ENCODE results near the genes UPK3B and POMZP3.

- PRO-cap, result no peak
These were observed at the start of gene UPK3B for GRCh38 chr7:76509990-76511206. TSS of gene UPK3B (plus strand) at chr7:76510552.

DNA sequence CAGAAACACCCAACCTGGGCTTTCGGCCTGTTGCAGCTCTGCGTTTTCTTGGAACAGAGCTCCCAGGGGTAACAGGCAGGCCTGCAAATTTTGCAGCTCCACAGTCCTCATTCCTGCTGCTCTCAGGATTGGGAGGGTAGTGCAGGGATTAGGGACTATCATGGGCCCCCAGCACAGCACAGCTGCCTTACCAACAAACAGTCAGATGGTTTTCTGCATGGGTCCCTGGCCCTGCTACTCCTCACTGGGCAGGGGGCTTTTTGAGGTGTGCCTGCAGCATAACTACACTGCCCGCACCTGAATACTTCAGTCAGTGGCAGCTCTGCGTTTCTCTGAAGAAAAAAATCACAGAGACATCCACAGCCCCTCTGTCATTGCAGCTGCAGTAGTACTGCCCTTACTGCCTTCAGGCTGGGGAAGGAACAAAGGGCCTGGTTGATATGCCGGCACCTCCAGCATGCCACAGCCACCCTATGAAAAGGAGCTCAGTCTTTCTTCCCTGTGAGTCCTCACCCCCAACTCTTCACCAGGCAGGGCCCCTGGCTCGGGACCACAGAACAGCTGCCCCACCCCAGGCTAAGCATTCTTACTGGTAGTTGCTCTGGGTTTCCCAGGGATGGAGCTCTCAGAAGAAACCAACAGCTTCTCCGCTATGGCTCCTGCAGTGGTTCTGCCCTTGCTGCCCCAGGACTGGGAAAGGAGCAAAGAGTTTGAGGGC, 36.2 kb downstream of the POMZP3 start:
- PRO-cap, result no peak

- PRO-cap, result no peak
These were observed 548 bp downstream of the POMZP3 start for GRCh38 chr7:76626467-76626995.

- PRO-cap, result no peak
These were observed at the start of gene POMZP3 for GRCh38 chr7:76627112-76628243. TSS of gene POMZP3 (minus strand) at chr7:76627279.

DNA sequence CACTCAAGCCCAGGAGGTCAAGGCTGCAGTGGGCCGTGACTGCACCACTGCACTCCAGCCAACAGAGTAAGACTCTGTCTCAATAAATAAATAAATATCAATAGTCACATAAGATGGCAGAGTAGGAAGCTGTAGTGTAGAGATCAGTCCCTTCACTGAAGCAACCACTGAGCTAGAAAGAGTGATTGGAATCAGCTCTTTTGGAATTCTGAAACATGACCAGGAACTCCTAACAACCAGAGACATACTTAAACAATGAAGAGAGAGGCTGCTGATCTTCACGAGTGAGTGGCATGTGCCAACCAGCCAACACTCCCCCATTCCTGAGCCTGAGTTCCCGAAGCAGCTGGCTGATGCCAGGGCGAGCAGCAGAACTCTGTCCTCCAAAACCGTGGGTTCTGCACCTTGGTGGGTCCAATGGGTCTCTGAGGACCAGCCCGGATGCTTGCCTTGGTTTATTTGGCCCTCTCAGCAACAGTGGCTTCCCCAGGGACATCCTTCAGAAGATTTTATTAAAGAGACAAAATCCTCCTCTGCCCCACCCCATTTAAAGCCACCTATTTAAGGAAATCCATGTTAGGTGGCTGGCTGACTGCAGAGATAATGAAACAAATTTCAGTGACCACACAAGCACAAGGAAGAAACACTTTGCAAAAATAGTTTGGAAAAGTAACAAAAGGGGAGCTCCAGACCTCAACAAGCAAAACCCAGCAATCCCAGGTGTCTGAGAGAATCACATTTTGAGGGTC, 18.1 kb upstream of the POMZP3 start:
- PRO-cap, result no peak

DNA sequence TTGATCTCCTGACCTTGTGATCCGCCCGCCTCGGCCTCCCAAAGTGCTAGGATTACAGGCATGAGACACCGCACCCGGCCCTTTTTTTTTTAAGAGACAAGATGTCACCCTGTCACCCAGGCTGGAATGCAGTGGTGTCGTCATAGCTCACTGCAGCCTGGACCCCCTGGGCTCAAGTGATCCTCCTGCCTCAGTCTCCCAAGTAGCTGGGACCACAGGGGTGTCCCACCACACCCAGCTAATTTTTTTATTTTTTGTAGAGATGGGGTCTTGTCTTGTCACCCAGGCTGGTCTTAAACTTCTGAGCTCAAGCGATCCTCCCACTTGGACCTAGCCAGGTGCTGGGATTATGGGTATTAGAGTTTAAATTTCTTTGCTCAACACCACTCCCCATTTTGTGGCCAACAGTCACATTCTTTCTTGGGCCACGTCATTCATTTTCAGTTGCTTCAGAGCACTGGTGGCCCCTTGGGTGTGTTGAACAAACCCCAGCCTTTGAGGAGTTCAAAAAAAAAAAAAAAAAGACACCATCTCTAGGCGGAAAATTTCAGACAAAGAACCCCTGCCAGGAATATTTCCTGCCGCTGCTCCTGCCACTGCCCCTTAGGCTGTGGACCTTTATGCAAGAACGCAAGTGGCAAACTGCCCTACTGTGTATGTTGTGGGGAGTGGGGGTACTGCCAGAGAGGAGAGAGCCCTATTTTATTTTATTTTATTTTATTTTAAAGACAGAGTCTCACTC, 77.1 kb downstream of the SPDYE17 start:
- PRO-cap, result no peak

DNA sequence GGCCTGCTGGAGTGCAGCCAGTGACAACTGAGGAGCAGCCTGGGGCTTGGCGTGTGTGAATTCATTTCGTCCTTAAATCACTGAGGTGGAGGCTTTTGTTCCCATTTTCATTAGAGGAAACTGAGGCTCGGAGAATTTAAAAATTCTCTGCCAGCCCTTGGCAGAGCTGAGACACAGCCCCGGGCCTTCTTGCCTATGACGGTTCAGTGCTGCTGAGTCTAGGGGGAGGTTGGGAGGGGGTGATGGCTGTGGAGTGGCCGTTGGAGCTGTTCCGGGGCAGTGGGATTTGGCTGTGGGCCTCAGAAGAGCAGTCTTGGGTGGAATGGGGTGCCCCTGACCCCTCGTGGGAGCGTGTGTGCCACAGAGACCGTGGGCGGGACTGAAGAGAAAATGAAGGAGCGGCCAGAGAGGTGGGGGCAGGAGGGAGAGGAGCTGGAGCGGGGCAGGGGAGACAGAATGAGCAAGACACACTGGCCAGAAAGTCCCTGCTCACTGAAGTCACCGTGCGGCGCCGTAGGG, 40.1 kb downstream of the SPDYE17 start:
- PRO-cap, result no peak

GRCh38 chr7:77197885-77198483, 1.6 kb downstream of the FGL2 start:
- PRO-cap, result no peak

- PRO-cap, result no peak
These were observed 78.5 kb upstream of the FGL2 start for GRCh38 chr7:77278017-77278613.

DNA sequence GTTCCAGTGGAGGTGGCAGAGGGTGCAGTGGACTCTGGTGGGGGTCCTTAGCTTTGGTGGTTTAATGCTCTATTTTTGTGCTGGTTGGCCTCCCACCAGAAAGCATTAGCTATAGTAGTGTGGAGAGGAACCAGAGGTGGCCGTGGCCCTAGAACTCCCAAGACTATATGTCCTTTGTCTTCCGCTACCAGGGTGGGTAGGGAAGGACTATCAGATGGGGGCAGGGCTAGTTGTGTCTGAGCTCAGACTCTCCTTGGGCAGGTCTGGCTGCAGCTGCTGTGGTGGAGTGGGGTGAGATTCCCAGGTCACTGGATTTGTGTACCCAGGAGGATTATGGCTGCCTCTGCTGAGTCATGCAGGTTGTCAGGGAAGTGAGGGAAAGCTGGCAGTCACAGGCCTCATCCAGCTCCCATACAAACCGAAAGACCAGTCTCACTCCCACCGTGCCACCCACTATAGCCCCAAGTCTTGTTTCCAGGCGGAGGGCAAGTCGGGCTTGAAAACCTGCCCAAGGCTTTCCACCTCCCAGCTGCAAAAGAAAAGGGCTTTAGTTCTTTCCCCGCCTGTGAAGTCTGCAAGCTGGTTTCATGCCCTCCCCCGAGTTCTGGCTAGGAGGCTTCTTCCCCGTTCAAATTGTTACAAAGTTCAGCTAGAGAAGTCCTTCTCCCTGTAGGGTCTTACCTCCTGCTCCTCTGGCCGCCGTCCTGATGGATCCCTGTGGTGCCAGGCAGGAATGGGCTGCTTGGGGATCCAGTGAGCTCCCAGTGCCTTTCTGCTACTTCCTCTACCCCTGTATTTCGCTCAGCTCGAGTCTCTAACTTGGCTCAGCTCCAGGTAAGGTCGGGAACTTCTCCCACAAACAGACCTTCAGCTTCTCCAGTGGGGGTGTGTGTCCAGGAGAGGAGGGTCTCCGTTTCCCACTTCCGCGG, 106.7 kb upstream of the FGL2 start:
- PRO-cap, result no peak

DNA sequence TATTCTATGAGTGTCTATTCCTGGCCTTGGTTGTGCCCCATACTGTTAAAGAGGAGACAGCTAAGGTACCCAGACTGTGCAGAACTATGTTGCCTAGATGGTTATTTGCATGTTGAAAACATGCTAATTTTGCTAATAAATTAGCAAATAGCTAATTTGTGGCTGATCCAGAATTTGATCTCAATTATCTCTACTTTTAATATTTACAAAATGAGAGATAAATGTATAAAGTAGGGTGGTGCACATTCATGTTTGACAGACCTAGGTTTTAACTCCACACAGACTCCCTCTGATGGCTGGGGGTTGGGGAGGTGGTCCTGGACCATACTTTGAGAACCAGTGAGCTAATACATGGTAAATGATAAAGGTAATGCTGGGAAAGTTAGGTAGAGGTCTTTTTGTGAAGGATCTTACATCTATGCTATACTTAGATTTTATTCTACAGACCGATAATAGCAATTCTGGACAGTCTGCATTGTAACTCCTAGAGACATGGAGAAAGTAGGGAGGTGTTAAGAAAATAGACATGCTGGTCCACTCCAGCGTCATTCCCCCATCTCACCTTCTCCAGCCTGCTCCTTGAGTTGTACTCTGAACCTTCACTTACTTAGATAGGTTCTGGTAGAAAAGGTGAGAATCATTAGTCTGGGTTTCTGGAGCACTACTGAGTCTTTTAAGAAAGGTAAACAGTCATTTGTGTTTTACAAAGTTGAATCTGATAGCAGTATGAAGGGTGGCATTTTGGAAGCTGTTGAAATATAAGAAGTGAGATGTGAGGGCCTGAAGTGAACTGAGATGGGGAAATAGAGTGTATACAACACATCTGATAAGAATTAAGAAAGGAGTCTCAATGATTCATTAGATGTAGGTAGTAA, 4.9 kb downstream of the PTPN12 start:
- PRO-cap, result no peak

- PRO-cap, result no peak
These were observed 42.6 kb upstream of the RSBN1L start for GRCh38 chr7:77653592-77654125.

DNA sequence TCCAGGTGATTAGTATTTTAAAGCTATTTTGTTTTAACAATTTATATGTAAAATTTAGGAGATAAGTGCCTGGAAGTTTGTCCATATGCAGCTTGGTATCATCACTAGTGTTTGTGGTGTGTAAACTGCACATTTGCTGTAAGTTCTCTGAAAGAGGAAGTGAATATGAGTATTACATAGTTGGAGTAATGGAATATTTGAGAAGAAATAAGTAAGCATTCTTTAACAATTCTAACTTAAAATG, 2.0 kb downstream of the RSBN1L start:
- PRO-cap, result no peak

- PRO-cap, result no peak
These were observed 21.4 kb downstream of the RSBN1L start for GRCh38 chr7:77717468-77718159.

GRCh38 chr7:77728316-77728834, 32.1 kb downstream of the RSBN1L start:
- PRO-cap, result no peak

DNA sequence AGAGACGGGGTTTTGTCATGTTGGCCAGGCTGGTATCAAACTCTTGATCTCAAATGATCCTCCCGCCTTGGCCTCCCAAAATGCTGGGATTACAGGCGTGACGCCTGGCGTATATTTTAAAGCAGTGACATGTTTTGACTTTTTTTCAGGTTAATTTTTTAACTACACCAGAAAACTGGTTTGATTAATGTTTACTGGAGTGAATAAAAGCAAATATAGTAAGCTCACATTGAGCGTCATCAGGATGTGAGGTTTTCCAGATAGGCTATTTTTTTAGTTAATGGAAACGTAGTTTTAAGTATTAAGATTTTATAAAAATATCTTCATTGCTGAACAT, 37.4 kb downstream of the TMEM60 start:
- PRO-cap, result bidirectional peak, plus-strand start at position 246 of the sequence, minus-strand start at position 118 of the sequence

DNA sequence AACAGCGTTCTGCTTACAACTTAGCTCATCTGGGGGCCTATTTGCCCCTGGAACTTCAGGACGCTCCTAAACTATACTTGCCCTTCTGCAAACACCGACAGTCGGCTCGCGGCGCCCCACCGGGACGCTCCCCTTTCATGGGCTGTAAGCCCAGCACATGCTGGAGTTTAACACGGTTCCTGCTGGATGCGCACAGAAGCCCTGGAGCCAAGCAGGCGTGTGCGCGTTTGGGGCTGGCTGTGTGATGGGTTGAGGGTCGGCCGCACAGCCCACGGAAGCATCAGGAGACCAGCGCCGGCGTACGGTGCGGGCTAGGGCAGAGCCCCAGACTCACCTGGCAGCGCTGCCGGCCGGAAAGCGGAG, 333 bp downstream of the TMEM60 start:
- PRO-cap, result no peak

DNA sequence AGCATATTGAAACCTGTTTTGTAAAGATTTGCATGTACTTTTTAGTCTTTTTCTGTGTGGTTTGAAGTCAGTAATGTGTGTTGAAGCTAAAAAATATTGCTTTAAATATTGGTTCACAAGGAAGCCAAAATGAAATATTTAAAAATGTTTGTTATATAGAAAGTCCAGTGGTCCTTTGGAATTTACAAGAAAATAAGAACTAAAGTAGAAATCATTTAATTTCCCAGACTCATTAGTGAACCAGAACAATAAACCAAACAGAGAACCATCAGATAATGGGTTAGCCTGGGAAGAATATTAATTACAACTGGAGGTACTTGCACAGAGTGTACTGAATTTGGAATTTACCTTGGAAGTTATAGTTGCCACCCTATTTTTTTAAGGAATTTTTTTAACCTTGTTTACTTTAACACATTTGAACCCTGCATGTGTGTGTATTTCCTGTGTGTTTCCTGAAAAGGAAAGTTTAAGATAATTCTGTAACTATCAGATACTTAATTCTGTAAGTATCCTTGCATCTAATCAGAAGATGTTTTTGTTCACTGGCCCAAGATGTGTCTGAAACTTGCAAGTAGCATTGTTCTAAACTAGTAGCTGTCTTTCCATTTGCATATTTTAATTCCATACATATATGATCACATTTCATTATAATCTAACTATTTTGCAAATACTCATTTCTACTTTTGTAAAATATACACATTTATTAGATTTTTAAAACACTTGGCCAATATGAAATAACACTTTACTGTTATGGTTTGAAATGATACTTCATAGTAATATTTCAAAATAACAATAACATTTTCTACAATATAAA, 1.4 kb downstream of the CD36 start:
- PRO-cap, result no peak

GRCh38 chr7:80758330-80758569, 119.8 kb downstream of the CD36 start:
- PRO-cap, result no peak

DNA sequence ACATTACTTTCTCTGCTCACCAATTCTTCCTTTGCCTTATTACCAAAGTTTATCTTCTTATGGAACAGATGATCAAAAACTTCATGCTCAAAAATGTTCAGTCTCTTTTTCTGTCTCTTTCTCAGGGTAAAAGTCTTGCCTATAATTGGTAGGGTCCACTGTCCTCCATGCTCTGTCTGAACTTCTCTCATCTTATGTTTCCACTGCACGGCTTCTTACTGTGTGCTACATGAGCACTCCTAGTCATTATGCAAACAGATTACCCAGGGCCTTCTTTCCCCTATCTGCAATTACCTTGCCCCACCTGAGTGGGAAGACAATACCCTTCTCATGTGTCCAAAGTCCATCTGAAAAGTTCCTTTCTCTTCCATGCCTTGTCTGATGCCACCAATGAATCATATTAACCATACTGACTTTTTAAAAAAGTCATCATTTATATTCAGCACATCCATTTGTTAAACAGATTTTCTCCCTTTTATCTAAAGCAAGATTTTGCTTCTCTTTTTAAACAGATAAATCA, 48.9 kb downstream of the SEMA3C start:
- PRO-cap, result no peak

Measured in left lobe of liver (tissue), 1 donor.